Mesothelial cell of epicardium (in vitro differentiated cells): ENCODE results near the gene CEP57.

GRCh38 chr11:95254163-95254710 is 23.2 kb upstream of the SESN3 start:
- PRO-cap, result no peak

GRCh38 chr11:95512546-95512932 is 277.0 kb downstream of the FAM76B start:
- PRO-cap, result no peak

- PRO-cap, result no peak
Measured at GRCh38 chr11:95688839-95689081, 100.8 kb downstream of the FAM76B start.

- PRO-cap, result no peak
Measured at GRCh38 chr11:95699571-95700330, 89.8 kb downstream of the FAM76B start.

DNA sequence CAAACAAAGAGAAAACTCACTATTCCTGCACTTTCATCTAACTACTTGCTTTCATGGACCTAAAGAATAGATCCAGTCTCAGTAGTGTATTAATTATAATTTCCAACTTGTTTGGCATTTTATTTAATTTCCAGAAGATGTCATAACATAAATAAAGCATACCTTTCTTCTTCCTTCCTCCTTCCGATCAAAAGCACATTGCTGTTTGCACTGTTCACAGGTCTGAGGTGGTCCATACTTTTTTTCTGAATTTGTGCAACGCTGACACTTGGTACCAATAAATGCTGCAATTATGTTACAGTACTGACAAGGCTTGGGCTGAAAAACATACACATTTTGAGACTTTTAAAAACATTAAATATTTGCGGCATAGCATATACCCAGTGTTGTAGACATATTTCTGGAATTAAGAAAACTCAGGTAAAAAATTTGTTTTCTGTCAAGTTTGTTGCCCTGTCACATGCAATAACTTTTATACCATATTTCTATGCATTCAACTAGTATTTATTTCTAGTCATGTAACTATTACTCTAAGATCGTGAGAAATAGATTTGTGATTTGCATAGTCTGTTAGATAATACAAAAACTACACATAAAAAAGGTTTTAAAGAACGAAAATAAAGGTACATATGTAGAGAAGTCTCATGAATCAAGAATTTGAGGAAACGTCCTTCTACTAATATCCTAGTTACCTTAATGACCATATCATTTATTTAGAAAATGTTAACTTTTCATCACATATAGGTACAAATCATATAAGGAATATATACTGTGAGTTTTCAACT is 3.4 kb downstream of the FAM76B start:
- PRO-cap, result no peak

DNA sequence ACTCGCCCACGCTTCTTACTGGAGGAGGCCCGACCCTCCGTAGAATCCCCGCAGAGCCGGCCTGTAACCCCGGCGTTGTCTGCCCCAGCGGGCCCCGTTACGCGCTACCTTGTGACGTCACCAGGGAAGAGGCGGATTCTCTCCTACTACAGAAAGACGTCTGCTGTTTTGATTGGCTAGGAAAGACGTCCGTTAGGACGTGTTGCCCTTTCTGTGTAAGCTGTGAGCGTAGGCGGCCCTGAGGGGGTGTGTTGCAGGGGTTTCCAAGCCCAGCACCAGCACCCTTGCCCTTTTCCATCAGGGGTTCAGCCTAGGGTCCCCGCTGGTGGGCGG is at the start of gene CEP57:
Gene CEP57 (plus strand): TSS at position 208 of the 333 bp plus-strand sequence.
- PRO-cap, result bidirectional peak, plus-strand start at position 208 of the sequence, minus-strand start at position 81 of the sequence

DNA sequence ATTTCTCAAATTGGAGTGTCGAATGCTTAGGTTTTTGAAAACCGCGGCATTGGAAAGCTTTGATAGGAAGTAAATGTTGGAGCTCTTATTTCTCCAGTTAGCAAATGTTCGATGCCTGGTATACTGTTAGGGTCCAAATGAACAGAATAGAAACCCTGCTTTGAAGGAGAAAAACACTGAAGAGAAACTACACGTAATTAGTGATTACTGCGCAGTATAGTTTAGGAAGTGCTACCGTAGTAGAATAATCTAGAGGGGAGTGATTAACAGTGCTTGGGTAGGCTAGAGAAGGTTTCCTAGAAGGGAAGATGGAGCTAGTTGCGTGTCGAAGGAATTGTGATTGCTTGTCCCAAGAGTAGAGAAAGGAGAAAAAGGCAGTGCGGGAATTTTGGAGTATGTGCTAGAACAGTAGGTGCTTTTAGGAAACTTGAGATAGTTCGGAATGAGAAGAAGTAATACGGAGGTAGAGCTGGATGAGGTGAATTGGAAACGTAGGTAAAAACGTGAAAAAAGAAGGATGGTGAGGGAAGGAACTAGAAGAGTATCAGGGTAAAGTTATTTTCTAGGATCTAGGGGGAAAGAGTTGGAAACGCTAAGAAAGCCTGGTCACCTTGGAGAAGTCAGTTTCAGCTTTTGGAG is 1.2 kb downstream of the CEP57 start:
- PRO-cap, result no peak

- PRO-cap, result no peak
Measured at GRCh38 chr11:95806668-95807804, 16.7 kb downstream of the CEP57 start.

DNA sequence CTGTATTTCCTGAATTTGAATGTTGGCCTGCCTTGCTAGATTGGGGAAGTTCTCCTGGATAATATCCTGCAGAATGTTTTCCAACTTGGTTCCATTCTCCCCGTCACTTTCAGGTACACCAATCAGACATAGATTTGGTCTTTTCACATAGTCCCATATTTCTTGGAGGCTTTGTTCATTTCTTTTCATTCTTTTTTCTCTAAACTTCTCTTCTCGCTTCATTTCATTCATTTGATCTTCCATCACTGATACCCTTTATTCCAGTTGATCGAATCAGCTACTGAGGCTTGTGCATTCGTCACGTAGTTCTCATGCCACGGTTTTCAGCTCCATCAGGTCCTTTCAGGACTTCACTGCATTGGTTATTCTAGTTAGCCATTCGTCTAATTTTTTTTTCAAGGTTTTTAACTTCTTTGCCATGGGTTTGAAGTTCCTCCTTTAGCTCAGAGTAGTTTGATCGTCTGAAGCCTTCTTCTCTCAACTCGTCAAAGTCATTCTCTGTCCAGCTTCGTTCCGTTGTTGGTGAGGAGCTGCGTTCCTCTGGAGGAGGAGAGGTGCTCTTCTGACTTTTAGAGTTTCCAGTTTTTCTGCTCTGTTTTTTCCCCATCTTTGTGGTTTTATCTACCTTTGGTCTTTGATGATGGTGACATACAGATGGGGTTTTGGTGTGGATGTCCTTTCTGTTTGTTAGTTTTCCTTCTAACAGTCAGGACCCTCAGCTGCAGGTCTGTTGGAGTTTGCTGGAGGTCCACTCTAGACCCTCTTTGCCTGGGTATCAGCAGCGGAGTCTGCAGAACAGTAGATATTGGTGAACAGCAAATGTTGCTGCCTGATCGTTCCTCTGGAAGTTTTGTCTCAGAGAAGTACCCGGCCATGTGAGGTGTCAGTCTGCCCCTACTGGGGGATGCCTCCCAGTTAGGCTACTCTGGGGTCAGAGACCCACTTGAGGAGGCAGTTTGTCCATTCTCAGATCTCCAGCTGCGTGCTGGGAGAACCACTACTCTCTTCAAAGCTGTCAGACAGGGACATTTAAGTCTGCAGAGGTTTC is 48.5 kb downstream of the MTMR2 start:
- PRO-cap, result no peak

DNA sequence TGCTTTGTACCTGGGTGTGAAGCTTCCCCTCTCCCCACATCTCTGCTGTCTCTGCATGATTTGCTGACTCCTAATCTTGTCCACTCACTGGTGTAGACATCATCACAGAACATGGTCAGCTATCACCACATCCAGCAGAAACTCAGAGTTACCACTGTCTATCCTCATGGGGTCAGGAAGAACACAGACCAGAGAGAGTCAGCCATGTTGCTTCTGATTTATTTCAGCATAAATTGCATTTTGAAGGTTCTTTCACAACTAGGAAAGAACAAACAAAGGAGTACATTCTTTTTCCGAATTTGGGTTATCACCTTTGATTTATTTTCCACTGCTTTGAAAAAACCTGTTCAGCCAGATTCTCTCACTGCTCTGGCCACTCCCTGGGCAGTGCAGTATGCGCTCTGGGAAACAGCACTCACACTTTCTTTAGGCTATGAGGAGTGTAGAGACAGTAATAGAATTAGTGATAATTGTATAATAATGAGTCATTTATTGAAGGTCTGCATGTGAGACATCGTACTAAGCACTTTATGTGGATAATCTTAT is 172.0 kb upstream of the MTMR2 start:
- PRO-cap, result no peak

- PRO-cap, result no peak
Measured at GRCh38 chr11:96167159-96168300, 175.5 kb downstream of the MAML2 start.

DNA sequence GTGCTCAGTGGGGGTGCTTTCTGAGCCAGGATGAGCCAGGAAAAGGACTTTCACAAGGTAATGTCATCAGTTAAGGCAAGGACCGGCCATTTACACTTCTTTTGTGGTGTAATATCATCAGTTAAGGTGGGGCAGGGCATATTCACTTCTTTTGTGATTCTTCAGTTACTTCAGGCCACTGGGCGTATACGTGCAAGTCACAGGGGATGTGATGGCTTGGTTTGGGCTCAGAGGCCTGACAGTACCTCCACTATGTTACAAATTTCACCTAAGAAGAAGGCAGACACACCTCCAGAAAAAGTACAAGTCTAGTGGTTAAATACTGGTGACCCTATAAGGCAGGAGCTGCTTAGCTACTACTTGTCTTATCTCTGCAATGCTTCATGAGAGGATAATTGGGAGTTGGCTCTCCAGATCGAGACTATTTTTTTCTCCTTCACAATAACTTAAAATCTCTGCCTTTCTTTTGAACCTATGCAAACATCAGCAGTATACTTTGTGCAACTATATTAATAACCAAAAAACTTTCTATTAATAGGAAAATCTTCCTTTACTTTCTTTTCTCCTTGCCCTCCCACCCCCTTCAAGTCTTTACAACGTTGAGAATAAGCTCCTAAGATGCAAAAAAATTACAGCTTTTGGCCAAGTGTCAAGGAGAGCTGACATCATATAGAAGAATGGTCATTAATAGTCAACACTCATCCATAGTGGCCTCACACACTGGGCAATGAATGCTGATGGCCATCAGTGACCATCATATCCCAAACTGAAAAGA is 161.8 kb downstream of the MAML2 start:
- PRO-cap, result no peak

GRCh38 chr11:96197458-96197966 is 145.5 kb downstream of the MAML2 start:
- PRO-cap, result no peak

DNA sequence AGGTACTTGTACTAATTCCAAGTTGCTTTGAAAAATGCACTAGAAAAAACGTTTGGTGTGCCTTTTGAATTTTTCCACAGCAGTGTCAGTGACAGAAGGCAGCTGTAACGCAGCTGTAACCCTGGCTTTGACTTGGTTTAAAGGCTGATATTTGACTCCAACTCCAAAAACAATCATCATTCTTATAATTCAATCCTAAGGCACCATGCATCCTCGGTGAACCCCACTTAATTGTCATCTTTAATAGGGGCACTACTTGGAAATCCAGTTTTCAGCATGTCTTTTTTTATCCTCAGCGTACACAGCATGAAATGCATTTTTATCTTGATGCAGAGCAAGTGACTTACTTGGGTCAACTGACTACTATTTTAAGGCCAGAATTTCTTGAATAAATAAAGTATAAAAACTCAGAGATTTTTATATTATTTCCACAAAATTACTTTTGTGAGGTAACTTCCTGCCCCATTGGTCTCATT is 124.8 kb downstream of the MAML2 start:
- PRO-cap, result no peak

DNA sequence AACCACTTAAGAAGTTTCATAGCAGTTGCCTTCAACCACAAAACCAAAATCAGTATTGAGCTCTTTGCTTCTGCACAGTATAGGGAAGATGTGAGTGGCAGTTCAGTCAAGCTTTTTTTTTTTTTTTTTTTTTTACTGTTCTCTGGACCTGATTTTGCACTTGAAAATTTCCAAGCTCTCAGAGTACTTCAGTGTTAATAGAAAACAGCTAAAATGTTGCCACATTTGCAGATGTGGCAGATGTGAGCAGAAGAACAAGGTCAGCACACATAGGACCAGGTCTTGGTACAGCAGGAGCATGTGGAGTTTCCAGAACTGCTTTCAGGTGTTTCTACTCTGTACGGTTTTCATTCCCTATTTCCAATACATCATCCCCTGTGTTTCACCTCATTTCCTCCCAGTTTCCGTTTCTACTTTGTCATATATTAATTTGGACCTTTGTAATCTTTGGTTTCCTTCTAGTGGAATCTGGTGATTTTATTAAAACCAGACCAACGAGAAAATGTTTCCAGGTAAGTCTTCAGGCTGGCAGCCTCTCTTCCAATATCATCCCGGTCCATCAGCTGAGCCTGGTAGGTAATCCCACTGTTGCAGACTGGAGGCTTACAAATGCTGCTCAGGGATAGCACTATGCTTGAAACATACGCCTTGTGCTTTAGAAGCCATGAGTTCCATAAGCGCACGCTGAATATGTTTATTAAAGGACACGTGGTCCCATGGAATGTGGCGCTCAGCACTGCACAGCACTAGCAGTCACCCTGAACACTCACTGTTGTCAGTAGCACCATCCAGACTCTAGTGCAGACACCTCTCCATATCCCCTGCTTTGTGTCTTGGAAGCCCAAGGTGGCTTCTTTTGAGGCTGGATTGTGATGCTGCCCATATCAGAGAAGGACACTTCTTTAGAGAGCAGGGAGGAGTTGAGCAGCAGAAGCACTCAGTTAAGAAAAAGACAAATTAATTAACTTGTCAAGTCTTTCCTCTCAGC is 121.1 kb downstream of the MAML2 start:
- PRO-cap, result no peak

DNA sequence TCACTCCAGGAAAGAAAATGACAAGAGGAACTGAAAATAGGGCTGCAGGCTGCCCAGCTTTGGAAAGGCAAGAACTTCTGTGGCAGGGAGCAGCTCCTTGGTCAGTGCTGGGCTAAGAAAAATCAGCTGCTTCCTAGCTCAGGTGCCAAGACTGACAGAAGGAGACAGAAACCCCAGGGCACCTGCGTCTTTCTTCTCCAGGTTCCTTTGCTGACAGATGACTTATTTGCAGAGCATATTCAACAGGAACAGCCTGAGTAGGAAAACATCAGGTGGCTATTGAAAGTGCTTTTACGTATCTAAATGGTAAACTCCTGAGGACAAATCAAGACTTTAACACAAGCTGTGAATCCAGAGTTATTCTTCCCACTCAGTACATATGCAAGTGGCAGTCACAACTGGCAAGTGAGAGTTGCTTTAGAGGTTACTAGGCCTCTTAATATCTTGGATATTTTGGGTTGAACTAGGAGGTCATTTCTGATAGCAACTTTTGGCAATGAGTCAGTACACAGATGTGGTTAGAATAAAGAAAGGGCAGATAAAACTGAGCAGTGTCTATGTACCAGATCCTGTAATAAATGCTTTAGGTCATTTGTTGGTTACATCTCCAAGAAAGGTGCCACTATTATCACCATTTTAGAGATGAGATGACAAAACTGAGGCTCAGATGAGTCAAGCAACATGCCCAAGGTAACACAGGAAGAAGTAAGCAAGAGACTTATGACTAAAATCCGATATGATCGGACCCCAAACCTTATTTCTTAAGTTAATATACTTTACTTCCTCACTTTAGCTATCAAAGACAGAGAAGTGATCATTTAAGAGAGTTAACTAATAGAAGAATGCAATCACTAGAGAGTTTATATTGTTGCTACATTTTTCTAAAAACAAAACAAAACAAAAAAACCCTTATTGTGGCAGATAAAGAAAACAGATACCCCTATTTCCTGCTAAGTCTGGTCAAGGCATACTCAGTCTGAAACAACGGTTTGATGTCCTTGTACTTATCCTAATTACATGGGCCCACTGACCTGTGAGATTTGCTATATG is 25.1 kb downstream of the MAML2 start:
- PRO-cap, result no peak

- PRO-cap, result no peak
Measured at GRCh38 chr11:96487165-96487753, 97.4 kb downstream of the JRKL start.

DNA sequence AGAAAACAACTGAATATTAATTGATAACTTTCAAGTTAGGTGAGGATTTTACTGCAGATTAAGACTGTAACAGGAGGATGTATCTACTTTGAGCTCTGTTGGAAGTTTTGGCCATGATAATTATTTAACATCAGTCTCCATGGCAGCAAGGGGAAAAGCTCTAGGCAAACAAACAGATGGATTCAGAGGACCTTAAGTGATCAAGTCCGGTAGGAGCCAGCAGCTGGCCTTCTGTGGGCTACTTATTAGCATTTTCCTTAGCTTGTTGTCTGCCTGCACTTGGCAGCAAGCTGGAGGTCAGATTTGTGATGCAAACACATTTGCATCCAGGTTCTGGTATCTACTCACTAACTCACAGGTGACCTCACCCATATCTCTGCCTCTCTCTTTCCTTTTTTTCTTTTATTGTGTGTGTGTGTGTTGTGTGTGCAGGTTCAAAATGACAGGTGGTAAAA is 32.2 kb downstream of the ARHGAP42 start:
- PRO-cap, result no peak

DNA sequence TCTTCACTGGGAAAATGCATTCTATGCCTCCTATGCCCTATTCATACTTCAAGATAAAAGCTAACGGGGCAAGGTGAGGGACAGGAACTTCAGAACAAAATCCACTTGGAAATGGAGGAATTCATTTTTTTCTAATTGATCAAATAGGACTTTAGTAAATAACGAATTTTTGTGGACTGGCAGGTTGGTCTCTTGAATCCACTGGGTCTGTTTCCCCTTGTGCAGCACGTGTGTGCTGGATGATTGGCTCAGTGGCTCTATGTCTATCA is 144.7 kb downstream of the ARHGAP42 start:
- PRO-cap, result no peak

DNA sequence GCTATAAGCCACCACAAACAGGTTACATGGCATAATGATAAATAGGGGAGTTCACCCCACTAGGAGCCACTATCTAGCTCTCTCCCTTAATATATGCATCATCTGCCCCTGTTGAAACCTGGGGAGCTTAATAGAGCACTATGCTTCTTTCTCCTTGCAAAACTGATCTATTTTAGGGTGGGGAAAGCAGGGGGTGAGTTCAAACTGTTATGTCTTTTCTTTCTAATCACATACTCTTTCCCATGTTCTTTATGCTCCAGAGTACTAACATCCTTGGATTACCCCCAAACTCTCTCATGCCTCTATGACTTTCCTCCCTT is 32.7 kb downstream of the PGR start:
- PRO-cap, result no peak